ENCODE data around the gene ERLEC1.

DNA sequence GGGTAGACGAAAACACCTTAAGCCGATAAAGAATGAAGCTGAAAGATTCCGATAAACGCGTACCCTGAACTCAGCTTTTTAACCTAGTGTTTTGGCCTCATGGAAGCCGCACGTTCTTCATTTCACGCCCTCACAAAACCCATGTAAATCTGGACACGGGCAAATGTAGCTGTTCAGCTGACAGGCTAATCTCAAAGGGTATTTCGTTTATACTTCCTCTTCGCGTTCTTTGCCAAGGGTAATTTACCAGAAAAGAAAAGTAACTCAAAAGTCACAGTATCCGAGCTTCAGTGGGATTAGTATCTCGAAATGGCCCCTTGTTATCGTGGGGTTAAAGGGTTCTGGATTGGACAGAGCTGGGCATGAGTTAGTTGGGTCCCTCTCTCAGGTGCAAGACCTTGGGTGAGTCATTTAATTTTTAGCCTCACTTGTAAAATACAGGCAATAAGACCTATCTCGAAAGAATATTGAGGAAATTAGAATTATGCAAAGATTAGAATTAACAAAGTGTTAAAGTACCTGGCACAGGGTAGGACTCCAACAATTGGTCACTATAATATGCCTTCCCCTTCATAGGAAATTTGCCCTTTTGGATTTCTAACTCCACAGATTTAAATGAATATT is 841 bp upstream of the CALM2 start:
- RRBS = no CpG with 5 or more reads among the region's 16 CpGs

DNA sequence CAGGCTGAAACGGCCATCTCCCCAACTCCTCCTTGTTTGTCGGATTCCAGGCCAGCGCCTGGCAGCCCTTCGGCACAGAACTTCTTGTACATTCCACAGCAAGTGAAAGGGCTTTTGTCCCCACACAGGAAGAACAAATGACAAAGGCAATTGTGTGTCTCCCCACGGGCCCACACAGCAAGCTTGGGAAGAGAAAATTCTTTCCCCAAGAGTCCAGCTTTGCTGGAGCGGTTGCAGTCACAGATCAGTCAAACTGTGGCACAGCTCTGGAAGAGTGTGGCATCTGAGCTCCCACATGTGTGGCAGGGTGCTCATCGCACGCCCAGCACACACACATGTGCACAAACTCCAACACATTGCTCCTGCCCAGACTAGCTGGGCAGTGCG is 58.0 kb upstream of the EPCAM start:
- RRBS = no CpG with 5 or more reads among the region's 9 CpGs

DNA sequence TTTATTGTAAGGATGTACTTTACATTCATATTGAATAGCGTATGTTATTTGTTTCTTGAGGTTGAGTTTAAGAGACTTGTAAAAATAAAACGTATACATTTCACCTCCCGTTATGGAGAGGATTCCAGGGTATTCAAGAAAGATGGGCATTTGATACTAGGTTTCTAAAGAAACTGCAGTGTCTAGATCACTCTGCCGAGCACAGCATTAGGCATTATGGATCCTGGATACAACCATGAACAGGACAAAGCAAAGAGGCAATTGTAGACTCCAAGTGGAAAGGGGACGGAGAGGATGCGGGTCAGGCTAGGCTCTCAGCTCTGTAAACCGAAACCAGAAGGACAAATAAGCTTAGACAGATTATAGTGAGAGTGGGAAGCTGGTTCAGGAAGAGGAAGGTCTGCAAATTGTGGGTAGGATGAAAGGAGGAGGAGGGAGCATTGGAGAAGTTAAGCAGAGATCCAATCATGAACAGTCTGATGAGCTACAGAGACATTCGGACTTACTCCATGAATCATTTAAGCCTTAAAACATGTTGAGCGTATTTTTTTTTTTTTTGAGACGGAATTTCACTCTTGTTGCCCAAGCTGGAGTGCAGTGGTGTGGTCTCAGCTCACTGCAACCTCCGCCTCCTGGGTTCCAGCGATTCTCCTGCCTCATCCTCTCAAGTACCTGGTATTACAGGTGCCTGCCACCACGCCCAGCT is 3.0 kb downstream of the MSH6 start:
- RRBS = no CpG with 5 or more reads among the region's 13 CpGs

- RRBS = no CpG with 5 or more reads among the region's 8 CpGs
These were observed 15.6 kb downstream of the MSH6 start for GRCh38 chr2:47798499-47799007.

DNA sequence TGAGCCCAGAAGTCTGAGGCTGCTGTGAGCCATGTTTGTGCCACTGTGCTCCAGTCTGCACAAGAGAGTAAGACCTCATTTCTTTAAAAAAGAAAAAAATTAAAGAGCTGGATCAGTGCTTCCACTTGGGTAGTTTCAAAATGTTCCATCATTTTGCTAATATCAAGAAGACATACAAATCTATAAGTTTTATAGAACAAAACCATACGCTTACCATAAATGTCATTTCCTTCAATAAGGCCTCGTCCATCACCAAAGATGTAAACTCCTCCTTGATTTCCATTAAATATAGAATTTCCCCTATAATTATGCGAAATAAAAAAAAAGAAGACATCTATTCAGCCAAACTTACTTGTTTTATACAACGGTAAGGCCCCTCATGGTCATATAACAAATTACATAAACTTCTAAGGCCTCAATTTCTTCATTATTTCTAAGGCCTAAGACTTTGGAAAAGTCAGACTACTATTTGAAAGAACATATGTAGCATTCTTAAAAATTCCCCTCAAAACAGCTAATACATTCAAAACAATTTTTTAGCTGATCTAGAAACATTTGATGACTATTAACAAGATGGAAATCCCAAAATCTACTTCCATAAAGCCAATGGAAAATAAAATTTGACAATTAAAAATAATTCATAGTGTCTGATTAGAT is 39.2 kb downstream of the MSH6 start:
- RRBS = no CpG with 5 or more reads among the region's 4 CpGs

- RRBS = no CpG with 5 or more reads among the region's 1 CpG
These were observed 32.8 kb downstream of the FBXO11 start for GRCh38 chr2:47873459-47873855.

DNA sequence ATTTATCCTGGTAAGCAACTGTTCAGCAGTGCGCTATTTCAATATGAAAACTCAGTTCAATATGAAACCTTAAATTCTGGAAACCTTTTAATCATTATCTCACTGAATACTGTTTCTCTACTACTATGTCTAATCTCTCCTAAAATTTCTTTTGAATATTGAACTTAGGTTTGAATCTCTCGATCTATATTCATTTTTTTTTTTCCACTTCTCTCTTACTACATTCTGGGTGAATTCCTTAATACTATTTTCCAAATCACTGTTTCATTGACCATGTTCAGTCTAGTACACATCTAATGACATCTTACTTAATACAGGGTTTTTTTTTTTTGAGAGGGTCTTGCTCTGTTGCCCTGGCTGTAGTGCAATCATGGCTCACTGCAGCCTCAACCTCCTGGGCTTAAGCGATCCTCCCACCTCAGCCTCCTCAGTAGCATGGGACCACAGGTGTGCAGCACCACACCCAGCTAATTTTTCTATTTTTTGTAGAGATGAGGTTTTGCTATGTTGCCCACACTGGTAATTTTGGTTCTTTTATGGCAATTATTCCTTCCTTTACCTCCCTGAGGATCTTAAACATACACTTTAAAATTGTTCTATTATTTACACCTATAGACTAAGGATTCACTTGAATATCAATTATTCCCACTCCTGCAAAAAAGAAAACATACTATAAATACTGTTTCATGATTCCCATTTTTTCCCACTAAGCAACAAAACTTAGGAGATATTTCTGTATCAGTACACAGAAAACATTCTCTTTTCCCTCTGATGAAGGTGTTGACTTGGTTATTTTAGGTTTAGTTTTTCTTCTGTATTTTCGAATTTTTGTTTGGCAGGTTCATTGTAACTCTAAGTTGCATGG is 29.3 kb downstream of the FBXO11 start:
- RRBS = no CpG with 5 or more reads among the region's 4 CpGs

GRCh38 chr2:47879735-47880499 is 26.4 kb downstream of the FBXO11 start:
- RRBS = no CpG with 5 or more reads among the region's 5 CpGs

DNA sequence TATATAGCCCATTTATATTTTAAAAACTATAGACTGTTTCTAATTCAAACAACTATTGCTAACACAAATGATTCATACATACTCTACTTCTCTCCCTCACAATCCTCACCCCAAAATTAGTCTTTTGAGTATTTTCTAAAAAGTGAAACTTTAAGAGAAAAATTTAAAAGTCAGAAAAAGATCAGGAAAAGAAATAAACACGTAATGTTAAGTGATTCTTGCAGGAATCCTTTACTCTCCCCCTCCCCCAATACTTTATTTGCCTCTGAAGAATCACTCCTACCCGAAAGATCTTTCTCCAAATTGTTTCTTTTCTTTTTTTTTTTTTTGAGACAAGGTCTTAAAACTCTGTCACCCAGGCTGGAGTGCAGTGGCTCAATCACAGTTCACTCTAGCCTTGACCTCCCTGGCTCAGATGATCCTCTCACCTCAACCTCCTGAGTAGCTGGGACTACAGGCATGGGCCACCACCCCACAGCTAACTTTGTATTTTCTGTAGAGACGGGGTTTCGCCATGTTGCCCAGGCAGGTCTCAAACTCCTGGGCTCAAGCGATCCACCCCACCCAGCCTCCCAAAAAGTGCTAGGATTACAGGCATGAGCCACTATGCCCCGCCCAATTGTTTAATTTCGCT is 10.2 kb downstream of the FBXO11 start:
- RRBS = no CpG with 5 or more reads among the region's 7 CpGs

- RRBS = under 1% methylated on average over 3 of the region's 46 CpGs
These were observed 1.5 kb downstream of the FBXO11 start for GRCh38 chr2:47904607-47905364.

GRCh38 chr2:48248558-48248974 is 65.9 kb upstream of the FOXN2 start:
- RRBS = no CpG with 5 or more reads among the region's 1 CpG

- RRBS = no CpG with 5 or more reads among the region's 5 CpGs
These were observed 33.9 kb downstream of the PPP1R21 start for GRCh38 chr2:48474335-48475045.

GRCh38 chr2:48514704-48514991 is 15.3 kb upstream of the STON1 start:
- RRBS = no CpG with 5 or more reads among the region's 7 CpGs

GRCh38 chr2:51012732-51013468 is 19.0 kb downstream of the NRXN1 start:
- RRBS = no CpG with 5 or more reads among the region's 5 CpGs

- RRBS = no CpG with 5 or more reads among the region's 3 CpGs
These were observed 250.4 kb upstream of the NRXN1 start for GRCh38 chr2:51282353-51282783.

DNA sequence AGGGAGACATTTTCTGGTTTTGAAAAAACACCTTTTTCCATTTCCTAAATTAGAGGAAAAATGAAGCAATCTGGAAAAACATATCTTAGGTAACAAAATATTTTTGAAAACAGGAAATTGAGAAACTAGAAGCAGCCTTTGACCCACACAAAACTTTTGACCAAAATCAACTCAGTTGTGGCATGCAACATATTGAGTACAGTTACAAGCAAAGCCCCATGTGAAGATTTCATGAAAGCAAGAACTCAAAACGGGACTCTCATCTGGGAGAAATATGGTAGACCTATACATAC is 28.5 kb upstream of the CHAC2 start:
- RRBS = no CpG with 5 or more reads among the region's 1 CpG

DNA sequence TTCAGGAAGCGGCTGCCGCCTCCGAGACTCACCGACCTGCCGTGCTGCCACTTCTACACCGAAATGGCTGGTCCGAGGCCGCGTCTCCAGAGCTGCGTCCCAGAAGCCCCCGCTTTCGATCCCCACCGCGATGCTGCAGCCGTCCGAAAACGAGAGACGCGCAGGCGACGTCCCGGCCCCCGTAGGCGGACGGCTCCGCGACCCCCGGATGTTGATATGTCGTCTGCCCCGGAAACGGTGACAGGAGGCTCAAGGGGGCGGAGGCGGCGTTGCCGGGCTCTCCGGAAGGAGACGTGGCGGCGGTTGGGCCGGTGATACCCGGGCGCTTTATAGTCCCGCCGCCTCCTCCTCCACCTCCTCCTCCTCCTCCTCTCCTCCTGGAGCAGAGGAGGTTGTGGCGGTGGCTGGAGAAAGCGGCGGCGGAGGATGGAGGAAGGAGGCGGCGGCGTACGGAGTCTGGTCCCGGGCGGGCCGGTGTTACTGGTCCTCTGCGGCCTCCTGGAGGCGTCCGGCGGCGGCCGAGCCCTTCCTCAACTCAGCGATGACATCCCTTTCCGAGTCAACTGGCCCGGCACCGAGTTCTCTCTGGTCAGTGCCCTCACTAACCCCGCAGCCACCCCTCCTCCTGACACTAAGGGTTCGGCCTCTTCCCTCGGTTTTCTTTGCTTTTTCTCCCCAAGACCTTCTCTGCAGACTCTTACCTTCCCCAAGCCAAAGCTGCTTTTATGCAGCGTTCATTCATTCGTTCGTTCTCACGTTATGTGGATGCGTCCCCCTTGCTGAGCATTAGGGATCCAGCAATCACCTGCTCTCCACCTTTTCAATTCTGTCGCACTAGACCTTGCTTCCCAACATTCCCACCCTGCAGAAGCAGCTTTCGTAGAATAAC is at the start of gene ERLEC1:
Gene ERLEC1 (plus strand): TSS at position 260 of the 889 bp plus-strand sequence.
- RRBS = 3% methylated on average over 16 of the region's 75 CpGs

DNA sequence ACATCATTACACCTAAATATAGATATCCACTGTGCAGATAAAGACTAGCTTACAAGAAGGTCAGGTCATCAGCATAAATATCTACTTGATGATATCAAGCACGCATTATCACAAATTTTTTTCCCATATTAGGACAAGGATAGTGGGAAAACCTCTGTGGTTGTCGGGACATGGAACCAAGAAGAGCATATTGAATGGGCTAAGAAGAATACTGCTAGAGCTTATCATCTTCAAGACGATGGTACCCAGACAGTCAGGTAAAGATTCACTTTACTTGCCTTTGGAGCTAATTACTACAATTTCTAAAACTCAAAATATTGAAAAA is 25.9 kb downstream of the ERLEC1 start:
- RRBS = no CpG with 5 or more reads among the region's 3 CpGs

DNA sequence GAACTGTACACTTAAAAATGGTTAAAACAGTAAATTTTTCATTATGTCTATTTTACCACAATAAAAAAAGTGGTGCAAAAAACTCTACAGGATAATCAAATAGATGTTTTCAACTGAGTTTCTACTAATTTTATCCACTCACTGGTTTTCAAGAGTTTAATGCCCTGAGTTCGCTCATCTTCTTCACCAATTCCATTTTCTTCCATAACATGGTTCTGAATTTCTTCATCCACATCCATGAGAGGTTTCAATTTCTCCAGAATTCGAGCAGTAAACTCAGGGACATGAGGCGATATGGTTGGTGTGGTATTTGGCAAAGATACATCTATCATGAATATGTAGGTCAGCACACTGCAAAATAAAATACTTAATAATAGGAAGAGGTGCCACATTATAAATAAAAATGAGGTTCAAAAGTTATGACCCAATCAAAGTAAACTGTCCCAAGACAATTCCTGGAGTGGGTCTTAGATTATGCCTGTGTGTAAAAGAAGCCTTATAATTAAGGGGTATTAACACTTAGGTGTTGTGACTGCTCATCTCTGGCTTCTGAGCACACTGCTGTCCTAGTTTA is 27.4 kb upstream of the GPR75 start:
- RRBS = no CpG with 5 or more reads among the region's 3 CpGs

- RRBS = no CpG with 5 or more reads among the region's 6 CpGs
These were observed 43.7 kb upstream of the GPR75 start for GRCh38 chr2:53903112-53904226.

Data from amniotic epithelial cell (primary cell).